Cardiac septum (tissue), 1 donor: ENCODE results near the gene ORC4.

GRCh38 chr2:144399142-144399352, 66.7 kb upstream of the GTDC1 start:
- PRO-cap = no peak

DNA sequence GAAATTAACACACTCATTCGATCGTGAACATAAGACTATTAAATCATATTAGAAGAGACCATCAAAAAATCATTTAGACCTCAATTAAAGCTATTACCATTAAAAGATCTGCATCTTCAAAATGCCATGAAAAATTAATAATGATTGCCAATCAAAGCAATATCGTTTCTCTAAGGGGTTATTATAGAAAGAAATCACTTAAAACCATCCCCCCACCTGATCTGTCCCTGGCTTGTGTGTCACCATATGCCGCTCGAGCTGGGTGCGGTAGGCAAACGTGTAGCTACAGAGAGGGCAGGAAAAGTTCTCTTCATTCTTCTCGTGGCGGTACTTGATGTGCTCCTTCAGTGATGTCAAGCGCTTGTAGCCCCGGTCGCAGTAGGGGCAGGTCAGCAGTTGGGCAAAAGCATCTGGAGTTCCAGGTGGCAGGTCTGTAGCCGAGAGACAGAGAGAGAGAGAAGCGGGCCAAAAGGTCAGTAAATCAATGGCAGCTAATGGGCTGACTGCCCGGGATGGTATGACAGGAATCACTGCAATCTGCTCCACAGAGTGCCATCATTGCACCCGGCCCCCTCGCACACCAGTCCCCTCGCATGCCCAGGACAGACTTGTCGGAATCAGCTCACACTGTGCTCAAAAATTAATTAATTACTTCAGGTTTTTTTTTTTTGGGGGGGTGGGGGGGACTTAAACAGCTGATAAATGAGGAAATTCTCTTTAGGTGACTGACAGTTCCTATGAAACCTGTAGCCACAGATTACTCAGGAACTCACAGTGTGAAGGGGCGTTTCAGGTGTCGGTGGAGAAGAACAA, 71.6 kb upstream of the GTDC1 start:
- PRO-cap = no peak

DNA sequence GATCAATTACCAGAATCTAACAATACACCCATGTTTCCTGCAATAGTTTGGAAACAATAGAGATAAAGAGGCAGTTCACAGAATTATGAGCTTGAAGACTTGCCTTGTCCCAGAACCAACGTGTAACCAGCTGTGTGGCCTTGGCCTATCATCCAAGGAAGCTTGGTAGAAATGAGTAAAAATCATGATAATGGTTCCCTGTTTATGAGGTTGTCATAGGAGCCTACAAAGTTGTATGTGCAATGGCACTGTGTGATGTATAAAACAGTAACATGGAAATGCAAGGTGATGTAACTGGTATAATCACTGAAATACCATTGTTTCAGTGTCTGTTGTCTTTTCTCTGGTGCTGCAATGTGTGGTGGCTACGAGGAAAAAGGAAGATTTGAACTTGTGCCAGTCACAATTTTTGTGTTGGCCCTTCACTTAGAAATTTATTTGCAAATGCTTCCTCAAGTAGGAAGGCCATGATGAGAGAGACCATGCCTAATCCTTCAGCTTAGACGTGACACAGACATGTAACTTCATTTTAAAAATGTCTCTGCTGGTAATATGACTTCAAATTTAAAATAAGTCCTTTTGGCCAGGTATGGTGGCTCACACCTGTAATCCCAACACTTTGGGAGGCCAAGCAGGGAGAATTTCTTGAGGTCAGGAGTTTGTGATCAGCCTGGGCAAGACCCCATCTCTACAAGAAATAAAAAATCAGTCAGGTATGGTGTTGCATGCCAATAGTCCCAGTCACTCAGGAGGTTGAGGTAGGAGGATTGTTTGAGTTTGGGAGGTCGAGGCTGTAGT, 85.0 kb downstream of the ZEB2 start:
- PRO-cap = no peak

DNA sequence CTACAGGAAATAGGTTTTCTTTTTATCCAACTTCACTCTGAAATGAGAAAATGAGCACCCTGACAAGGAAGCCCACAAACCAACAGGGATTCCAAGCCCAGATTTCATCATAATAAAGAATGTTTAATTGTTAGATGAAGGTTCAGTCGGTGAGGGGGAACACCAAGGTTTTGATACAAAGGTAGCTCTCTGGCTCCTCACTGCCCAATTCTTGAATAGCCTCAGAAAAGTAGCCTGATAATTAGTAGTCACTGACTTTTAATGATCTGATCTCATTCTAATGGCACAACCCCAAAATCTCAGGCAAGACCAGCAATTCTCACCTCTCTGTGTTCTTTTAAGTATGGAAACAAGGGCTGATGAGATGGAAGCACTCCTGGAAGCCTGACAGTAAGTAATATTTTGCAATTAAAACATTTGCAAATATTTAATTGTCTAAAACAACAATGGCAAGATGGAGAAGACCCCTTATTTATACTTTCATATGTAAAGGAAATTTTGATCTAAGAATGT, 75.2 kb downstream of the ZEB2 start:
- PRO-cap = no peak

DNA sequence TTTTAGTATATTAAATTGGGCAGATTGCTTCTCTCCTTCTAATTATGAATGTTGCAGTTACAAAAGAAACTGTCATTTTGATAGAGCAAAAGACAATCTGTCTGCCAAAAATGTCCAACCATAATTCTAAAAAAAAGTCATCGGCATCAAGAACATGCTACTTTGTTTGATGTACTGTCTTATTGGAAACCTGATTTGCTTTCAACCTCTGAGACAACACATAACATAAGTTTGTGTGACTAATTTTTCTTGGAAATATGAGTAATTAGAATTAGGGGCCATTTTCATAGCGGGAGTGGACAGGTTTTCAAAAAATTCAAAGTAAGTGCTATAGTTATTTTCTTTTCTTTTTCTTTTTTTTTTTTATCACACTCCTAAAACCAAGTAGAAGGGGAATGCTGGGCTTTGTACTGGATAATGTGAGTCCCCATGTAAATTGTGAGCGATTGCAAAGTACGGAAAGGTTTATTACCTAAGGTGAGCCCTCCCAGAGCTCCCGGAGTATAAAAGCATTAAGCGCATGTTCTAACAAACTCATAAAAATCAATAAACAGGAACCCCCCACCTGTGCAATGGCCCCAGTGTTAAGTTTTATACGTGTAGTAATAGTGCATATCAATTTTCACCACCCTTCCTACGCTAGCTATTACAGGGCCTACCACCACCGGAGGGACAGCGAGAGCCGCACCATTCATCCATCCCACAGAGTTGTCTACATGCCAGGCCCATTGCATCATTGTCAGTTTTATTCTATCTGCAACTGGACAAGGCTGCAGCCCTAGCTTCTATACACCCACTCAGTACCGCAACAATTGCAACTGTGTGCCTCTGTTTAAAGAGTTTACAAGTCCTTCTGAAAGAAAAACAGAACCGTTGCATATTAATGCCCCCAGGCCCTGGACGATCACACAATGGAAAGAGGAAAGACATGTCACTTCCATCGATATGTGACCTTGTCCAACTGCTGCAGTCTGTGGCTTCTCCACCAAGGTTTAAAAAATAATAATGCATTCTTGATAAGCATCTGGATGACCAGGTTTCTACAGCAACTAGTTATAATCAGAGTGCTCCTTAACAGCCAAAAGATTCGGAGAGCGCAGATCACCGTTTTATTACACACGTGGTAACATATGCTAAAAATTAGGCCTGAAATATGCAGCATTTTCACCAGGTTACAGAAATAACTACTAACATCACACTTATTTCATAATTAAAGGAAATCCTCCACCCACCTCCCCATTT, 58.8 kb downstream of the ZEB2 start:
- PRO-cap = no peak

DNA sequence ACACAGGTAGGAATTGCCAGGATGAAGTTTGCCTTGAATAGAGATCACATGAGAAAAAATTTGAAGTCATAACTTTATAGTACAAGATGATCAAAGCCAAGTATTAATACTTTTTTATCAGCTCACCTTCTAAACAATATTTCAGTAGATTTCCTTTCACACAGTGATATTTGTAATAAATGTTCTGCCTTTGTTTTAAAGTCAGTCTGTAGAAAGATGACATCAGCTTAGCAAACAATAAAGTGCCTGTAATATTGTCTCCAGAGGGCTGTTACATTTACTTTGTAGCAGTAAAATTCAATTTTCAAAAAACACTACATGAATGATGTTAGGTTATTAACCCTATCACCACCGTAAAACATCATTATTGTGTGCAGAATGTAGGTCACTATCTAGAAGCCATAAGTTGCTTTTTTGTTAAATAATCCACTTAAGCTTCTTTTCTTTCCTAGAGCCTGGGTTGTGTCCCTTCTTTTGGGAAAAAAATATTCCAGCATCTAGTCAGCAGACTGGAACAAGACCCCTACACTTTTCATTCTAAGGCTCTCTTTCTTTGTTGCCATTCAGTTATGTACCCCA, 49.5 kb downstream of the ZEB2 start:
- PRO-cap = no peak

- PRO-cap = no peak
These were observed 38.0 kb downstream of the ZEB2 start for GRCh38 chr2:144481988-144482223.

DNA sequence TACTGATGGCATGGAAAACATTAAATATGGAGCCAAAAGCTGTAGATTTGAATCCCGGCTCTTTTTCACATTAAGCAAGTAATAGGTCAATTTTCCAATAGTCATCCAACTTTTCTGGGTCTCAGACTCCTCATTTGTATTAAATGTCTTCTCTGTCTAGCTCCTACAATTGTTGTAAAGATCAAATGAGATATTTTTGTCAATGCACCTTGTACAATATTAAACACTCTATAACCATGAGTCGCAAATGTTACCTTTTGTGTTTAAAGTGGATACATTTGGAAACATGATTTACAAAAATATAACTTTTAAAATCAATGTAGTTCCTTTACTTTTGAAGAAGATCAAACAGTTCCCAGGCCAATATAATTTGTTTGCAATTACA, 36.7 kb downstream of the ZEB2 start:
- PRO-cap = no peak

GRCh38 chr2:144513457-144514092, 6.3 kb downstream of the ZEB2 start:
- PRO-cap = bidirectional peak, plus-strand start at chr2:144513958, minus-strand start at chr2:144513787

- PRO-cap = unidirectional peak, minus-strand start at chr2:144523405; bidirectional peak, plus-strand start at chr2:144523928, minus-strand start at chr2:144523824; bidirectional peak, plus-strand start at chr2:144524238, minus-strand start at chr2:144524240
These were observed 3.6 kb upstream of the ZEB2 start for GRCh38 chr2:144523217-144524302.

- PRO-cap = no peak
These were observed 9.9 kb upstream of the ZEB2 start for GRCh38 chr2:144529877-144530169.

GRCh38 chr2:144642944-144643170, 122.9 kb upstream of the ZEB2 start:
- PRO-cap = unidirectional peak, plus-strand start at chr2:144643096

GRCh38 chr2:144693160-144693825, 173.4 kb upstream of the ZEB2 start:
- PRO-cap = no peak

DNA sequence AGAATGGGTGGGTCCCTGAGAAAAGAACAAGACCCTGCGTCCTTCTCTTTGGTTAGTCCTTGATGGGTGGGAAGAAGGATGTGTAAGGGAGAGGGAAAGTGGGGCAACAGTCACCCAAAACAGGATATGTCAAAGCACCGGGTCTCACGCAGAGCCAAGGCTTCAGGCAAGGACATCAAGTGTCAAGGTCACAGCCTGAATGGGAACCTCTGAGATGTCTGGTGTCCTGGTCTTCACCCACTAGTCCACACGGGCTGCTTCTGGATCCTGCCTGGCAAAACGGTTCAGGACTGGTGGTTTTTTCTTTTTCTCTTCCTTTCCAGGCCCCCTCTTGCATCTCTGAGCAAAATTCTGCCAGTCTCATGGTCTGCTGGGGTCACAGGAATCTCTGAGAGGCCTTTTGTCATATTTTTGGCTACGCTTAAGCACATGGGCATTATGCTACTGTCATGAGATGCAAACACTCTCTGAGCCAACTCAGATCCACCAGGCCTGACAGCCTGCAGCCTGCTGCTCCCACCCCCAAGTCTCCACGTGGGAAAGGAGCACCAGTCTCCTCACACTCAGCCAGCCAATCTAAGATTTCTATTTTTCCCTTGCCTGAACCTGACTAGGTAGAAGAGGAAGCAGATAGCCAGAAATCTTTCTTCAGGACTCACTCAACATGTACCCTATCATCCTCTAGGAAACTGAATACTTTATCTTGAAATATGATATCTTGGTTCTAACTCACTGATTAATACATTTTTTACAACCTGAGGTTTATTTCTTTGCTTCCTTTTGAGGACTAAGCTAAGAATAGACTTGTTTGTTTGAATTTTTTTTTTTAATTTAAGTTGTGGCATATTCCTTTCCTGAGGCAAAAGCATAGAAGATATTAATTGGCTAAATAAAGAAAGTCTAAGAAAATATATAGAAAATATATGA, 518.3 kb upstream of the ZEB2 start:
- PRO-cap = no peak

DNA sequence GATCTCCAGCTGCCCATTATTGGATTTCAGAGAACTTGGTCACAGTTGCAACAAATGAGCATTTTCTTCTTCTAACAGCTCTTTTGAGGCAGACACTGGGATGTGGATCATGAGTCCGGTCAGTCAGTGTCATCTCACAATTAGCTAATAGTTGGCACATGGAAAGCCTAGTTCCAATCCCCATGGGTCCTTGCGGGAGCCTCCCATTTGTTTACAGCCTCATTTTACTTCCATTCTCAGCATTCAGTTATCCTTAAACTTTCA, 546.9 kb upstream of the ZEB2 start:
- PRO-cap = unidirectional peak, minus-strand start at position 136 of the sequence

DNA sequence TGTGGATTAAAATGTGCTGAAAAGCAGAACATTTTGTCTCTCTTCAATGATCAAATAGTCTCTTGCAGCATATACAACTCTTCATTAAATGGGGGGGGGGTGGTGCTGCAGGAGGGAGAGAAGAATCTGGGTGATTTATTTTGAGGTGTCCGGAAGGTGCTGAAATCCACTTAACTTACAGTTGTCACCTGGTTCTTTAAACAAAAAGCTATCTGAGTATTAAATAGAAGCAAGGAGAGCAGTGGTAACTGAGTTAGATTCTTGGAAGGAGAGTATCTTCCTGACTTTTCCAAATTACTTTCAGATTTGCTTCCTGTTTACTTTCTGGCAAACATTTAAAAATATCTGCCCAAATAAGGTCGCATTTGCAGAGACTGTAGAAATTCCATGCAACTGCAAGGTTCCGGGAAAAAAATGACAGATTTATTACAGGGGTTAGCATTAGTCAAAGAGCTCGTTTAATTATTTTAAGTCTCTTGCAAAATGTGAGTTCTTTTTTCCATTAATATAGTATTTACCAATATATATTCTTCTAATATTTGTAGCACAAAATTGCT, 904.6 kb upstream of the ACVR2A start:
- PRO-cap = no peak

DNA sequence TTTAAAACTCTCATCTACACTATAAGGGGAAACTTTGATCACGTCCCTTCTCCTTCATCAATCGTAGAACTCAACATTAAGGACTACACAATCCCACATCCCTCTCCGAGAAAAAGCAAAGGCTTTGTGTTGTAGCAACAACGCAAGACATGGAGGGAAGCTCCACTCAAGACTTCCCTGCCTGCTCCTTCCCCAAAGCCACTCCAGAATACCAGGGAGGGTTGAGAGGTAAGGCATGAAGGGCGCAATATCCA, 653 bp downstream of the ORC4 start:
- PRO-cap = no peak

DNA sequence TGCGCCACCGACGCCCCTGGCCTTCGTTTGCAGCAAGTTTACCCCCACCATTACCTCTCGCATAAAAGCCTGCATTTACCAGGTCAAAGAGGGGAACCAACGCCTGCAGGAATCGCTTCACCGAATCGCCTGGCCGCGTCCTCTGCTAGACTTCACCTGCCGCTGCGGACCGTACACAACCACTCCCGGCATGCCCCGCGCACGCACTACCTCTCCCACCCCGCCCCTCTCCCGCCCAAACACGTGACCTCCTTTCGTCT, at the start of gene ORC4:
Gene ORC4, minus strand, starts transcription at position 184 of the 260 bp plus-strand sequence.
- PRO-cap = bidirectional peak, plus-strand start outside the sequence, minus-strand start at position 177 of the sequence

DNA sequence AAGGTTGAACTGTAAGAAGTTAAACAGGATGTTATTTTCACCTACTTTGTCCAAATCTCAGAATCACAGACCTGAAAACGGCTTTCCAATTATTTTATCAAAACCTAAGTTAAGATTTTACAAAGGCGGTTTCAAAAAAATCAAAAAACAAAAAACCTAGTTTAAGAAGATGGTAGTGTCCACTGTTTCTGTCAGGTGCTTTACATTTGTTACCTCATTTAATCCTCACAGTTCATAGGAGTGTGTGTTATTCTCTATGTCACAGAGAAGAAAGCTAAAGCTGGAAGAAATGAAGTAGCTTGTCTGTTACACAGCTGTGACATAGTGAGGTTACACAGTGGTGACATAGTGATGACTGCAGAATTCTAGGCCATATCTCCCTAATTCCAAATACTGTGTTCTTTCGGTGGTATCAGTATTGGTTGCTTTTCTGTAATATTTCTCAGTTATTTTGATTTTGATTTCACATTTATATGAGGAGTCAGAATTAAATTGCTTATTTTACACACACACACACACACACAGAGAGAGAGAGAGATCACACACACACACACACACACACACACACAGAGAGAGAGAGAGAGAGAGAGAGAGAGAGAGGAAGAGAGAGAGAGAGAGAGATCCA, 81.4 kb downstream of the MBD5 start:
- PRO-cap = no peak

DNA sequence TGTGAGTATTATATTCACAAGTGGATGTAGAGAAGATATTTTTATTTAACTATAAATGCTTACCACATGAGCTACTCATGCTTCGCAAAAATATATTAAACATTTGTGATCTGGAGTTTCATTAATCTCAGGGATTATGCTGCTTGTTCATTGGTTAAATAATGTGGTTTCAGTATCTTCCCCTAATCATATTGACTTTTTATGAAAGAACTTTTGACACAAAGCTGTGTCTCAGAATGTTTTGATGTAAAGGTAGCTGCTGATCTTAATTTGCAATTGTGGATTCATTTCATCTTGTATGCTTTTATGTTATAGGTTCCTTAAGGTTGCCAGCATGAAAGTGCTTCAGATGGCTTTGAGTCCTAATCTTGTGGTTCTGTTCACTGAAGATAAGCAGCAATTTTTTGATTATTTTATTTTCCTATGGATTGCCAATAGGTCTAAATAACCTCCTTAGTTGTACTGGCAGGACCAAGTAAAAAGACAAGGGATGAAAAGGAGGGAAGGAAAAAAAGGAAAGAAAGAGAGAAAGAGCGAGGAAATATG, 92.5 kb downstream of the LYPD6B start:
- PRO-cap = no peak